Subcutaneous preadipocyte (primary cell): ENCODE data around the genes CSMD2 and AGO4.

- CAGE, long polyA plus RNA = no peak
Observed at GRCh38 chr1:33256625-33257864, 753 bp downstream of the ZNF362 start.

GRCh38 chr1:33276187-33276765 lies 20.0 kb downstream of the ZNF362 start:
- CAGE, long polyA plus RNA = no peak

DNA sequence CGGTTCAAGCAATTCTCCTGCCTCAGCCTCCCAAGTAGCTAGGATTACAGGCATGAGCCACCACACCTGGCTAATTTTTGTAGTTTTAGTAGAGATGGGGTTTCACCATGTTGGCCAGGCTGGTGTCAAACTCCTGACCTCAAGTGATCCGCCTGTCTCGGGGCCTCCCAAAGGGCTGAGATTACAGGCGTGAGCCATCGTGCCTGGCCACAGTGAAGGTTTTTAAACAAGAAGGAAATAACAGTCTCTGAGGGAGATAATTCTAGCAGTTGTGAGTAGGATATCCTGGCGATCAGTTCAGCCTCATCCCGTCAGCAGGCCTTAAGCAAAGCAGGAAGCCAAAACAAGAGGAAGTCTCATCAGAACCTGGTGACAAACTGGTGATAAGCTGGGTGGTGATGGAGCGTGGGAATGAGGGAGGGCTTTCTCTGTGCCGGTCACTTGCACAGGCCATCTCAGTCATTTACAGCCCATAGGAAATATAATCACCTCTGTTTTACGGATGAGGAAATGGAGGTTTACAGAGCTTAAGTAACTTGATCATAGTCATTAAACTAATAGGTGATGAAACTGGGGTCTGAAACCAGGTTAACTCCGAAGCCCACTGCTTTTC lies 40.6 kb upstream of the A3GALT2 start:
- CAGE, long polyA plus RNA = no peak

DNA sequence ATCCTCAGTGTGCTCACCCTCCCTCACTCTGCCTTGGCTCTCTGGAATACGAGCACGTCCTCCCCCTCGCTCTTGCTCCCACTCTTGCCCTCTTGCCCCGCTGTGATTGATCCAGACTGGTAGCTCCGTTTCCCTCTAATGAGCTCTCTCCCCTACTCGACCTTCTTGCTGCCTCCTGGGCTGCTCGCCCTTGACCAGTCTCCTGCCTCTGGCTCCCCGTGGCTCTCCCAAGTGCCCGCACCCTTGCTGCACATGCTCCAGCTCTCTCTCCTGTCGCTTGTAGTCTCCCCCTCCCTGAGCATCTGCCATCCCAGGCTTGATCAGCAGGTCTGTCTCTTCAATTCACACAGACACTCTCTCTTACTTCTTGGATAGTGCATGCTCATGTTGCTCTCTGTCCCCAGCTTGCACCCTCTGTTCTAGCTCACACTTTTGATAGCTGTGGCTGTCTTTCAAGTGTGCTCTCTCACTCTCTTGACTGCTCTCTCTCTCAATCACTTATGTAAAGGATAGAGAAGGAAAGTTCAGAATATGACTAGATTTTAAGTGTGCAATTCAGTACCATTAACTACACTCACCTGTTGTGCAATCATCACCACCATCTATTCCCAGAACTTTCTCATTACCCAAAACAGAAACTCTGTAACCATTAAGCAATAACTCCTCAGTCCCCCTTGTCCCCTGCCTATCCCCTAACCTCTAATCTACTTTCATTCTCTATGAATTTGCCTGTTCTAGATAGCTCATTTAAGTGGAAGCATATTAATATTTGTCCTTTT lies 51.0 kb downstream of the PHC2 start:
- CAGE, long polyA plus RNA = no peak

GRCh38 chr1:33634833-33635234 lies 162.4 kb downstream of the ZSCAN20 start:
- CAGE, long polyA plus RNA = no peak

DNA sequence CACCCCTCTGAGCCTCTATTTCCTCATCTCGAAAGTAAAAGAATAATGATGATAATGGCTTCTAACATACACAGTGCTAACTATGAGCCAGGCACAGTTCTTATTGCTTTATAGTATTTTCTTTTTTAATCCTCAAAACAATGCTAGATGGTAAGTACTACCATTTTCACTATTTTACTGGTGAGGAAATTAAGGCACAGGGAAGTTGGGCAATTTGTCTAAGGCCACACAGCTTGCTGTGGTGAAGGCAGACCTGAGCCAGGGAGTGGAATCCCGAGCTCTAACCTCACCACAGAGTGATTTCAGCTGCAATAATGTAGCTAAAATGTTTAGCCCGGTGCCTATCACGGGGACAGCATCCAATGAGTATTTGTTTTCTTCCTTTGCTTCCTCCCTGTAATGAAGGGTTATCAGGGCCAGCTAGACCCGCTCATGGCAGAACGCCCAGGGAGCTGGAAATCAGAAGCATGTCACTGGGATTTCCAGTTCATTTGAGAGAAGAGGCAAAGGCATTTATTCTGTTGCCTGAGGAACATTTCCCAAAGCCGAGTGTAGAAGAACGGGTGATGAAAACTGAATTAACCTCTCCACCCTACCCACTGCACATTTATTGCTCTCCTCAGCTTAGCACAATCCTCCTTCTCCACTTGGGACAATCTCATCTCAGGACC lies 183.0 kb downstream of the ZSCAN20 start:
- CAGE, long polyA plus RNA = no peak

- CAGE, long polyA plus RNA = no peak
Observed at GRCh38 chr1:34163724-34164629, 1.1 kb downstream of the CSMD2 start.

DNA sequence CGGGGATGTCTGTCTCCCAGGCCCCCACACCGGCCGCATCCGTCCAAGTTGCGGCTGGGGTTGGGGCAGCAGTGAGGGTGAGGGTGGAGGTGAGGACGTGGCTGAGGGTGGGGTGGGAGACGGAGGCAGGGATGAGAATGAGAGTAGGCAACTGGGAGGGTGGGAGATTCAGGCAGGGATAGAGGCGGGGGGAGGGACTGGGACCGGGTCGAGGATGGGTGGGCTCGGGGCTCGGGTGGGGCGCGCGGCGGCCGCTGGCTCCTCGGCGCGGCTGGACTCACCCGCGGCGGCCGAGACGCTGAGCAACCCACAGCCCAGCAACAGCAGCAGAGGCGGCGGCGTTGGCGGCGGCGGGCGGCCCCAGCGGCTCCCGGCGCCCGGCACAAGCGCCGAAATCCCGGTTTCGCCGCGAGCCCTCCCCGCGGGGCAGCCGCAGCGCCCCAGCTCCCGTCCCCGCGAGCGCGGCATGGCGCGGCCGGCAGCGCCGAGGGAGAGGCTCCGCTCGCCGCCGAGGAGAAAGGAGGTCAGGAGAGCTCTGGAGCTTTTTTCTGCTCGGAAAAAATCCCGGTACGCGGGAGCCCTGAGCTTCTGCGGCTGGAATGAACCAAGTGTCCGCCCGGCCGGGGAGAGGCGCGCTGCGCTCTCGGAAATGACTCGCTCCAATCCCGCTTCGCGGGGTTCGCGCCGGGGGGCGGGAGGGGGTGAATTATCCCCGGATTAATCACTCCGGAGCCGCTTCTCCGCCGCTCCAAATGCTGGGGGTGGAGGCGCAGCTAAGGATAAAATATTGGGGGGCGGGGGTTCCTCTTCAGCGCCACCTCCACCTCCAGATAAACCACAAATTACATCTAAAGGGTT lies at the start of gene CSMD2:
Gene CSMD2 (minus strand): TSS at position 601 of the 858 bp plus-strand sequence.
- CAGE, long polyA plus RNA = no peak

GRCh38 chr1:34781995-34782487 lies 1.0 kb downstream of the GJB3 start:
- CAGE, long polyA plus RNA = no peak

DNA sequence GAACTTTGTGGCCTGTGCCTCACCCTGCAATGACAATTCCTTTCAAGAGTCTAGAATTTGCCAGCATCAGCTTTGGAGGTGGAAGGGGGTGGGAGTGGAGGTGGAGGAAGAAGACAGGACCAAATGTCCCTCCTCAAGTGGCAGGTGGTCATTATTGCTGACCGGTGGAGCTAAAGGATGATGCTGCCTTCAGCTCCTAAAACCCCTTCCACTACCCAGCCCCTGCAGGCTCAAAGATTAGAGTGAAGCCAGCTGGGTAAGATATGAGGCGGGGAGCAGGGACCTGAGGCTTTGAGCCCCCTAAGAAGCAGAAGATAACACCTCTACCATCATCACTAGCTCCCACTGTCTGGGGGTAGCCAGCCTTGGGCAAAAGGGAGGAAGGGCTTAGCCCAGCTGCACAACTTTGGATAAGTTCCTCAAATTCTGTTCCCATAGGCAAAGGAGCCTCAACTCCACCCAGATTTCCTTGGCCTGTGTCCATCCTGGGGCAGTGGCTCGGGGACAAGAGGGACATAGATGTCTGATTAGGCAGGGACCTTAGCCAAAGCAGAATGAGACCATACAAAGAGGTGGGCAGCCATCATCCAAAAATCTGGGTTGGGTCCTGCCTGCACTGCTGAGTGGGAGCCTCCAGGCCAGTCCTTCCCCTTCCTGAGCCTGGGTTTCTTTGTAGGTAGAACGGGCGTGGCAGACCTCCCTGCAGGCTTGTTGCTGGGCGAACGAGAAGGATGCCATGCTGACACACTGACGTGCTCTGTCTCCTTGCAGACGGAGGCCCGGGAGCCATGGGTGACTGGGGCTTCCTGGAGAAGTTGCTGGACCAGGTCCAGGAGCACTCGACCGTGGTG lies 852 bp downstream of the GJA4 start:
- CAGE, long polyA plus RNA = no peak

GRCh38 chr1:35363280-35363658 lies 94.8 kb downstream of the ZMYM4 start:
- CAGE, long polyA plus RNA = no peak

GRCh38 chr1:35398808-35399247 lies 130.3 kb downstream of the ZMYM4 start:
- CAGE, long polyA plus RNA = no peak

DNA sequence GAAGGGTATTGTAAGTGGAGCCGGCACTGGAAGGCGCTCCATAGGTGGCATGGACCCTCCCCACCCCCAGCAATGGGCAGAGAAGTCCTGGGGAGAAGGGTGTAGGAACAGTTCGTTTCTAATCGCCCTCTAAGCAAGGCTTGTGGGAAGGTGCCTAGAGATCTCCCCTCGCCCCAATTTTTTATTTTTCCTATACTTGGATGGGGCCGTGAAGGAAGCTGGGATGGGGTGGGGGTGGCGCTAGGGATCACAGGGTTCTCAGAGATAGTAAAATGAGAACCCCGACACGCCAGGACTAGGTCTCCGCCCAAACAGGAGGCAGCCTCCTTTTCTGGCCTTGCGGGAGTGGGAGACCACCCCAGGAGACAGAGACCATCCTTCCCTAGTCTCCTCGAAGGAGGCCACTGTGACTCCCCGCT lies 442 bp downstream of the C1orf216 start:
- CAGE, long polyA plus RNA = no peak

DNA sequence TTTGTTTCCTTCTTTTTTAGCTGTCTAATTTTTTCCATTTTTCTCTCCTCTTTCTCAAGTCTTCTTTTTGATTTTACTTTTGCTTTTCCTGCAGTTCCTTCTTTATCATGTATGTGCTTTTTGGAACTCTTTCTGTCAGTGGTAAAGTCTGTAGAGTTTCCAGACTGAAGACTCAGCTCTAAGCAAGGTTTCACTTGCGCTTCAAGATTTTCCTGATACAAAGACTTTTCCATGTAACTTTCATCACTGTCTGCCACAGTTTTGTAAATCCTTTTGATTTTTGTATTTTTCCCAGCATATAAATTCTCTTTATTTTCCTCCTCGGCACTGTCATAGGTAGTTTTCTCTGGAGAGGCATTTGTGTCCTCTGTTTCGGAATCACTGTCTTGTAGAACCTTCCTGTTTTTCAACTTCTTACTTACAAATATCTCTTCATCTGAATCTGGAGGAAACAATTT lies 5.5 kb downstream of the CLSPN start:
- CAGE, long polyA plus RNA = no peak

GRCh38 chr1:35804492-35804922 lies 3.3 kb upstream of the AGO4 start:
- CAGE, long polyA plus RNA = no peak

DNA sequence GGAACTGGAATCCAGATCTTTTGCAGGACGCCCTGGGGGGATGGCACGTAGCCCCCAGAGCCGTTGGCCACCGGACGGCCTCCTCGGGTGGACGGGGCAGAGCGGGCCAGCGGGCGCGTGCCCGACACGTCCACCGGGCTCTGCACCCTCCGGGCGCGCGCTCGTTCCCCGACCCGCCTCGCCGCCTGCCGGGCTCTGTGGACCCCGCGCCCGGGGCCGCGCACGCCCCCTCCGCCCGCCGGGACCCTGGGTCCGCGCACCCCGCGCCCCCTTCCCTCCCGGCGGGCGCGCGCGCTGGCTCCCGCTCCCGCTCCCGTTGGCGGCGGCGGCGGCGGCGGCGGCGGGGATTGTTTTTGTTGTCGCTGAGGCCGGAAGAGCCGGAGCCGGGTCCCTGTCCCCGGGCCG lies at the start of gene AGO4:
Gene AGO4 (plus strand): TSS at position 164 of the 405 bp plus-strand sequence.
- CAGE, long polyA plus RNA = no peak

- CAGE, long polyA plus RNA = no peak
Observed at GRCh38 chr1:35855049-35856165, 27.6 kb upstream of the AGO1 start.

DNA sequence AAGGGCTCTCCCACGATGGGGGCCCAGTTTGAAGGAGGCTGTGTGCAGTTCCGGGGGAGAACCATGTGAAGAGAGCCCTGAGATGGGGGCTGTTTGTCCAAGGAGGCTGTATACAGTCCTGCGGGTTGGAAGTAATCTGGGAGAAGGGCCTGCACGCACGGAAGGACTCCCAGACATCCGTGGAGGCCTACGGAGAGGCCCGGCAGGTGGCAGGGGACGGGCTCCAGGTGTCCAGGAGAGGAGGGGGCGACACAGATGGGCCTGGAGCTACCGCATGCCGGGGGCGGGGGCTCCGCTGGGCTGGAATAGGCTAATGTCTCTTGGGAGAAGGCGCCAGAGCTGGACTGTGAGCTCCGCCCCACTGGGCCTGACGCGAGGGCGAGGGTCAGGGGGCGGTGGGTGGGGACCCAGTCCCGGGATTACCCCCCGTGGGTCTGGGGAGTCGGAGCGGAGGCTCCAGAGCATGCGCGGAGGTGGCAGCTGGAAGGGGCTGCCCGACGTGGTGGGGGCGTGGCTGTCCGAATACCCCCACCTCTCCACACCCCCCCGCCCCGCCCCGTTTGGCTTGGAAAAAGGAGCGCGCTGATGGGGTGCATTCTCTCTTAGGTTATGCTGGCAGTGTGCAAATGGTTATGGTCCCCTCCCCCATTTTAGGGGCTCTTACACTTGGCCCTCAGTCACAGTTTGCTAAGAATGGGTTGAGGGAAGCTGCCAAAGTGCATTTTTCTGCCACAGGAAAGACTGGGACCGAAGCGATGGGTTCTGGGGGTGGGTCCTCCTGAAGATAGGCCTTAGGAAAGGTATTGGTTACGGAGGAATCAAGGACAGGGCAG lies 756 bp downstream of the AGO1 start:
- CAGE, long polyA plus RNA = no peak

DNA sequence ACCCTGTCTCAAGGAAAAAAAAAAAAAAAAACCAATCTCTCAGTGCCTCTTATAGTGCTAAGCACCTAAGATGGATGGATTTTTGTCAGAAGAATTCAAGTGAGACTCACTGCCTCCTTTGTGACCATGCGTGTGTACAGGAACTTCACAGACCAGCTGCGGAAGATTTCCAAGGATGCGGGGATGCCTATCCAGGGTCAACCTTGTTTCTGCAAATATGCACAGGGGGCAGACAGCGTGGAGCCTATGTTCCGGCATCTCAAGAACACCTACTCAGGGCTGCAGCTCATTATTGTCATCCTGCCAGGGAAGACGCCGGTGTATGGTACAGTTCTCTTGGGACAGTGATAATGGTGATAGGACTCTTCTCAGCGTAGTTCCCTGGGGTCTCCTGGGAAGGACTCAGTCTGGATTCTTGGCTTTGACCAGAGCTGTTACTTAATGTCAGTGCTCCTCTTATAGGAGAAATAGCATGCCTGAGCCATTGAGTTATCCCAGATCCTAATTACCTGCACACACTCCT lies 23.8 kb downstream of the AGO1 start:
- CAGE, long polyA plus RNA = no peak

DNA sequence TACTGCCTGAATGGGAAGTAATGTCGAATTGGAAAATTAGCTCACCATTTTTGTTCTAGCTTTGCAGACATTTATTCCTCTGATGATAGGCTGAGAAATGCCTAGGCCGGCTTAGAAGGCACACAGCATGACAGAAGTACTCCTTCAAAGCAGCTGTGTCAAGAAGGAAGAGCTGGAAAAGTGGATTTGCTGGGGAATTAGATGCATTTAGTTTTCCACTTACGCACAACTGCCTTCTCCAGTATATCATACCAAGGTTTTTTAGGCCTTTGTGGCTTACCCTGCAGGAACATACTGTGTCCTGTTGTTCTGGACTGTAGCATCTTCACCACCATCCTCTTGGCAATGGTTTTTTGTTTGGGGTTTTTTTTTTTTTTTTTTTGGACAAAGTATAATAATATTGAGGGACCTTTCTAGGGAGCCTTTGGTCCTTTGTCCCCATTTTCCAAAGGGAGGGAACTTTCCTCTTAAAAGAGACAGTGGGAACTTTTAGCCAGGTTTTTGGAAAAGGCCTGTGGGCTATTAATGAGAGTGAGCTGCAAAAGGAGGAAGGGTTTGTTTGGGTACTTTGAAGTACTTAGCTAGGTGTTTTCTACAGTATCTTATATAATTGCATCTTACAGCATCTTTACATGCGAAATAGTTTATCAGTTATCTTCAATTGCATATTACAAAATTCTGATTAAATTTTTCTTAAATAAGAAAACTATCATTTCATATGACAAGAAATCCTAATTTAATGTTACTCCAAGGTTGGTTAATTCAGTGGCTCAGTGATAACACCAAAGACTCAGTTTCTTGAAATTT lies 4.1 kb upstream of the AGO3 start:
- CAGE, long polyA plus RNA = no peak